ENCODE measurements around the genes TGM3 and PTPRA.

DNA sequence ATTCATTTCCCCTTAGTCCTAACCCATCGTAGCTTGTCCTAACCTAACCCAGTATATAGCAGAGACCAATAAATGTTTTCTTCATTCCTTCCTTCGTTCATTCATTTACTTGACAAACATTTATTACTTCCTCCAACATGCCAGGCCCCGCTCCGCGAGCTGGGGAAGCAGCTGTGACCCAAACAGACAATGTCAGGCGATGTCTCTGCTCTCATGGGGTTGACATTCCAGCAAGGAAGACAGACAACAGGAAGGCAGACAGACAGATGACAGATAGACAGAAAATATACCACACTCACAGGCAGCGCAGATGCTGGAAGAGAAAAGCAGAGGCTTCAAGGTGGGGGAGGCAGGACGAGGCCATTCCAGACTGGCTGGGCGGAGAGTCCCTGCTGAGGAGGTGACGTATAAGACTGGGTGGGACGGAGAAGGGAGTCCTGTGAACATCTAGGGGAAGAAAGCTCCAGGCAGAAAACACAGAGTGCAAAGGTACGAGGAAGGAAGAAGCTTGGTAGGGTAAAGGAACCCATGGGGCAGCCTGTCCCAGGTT lies 33.7 kb upstream of the SIRPA start:
- PRO-cap, result no peak

DNA sequence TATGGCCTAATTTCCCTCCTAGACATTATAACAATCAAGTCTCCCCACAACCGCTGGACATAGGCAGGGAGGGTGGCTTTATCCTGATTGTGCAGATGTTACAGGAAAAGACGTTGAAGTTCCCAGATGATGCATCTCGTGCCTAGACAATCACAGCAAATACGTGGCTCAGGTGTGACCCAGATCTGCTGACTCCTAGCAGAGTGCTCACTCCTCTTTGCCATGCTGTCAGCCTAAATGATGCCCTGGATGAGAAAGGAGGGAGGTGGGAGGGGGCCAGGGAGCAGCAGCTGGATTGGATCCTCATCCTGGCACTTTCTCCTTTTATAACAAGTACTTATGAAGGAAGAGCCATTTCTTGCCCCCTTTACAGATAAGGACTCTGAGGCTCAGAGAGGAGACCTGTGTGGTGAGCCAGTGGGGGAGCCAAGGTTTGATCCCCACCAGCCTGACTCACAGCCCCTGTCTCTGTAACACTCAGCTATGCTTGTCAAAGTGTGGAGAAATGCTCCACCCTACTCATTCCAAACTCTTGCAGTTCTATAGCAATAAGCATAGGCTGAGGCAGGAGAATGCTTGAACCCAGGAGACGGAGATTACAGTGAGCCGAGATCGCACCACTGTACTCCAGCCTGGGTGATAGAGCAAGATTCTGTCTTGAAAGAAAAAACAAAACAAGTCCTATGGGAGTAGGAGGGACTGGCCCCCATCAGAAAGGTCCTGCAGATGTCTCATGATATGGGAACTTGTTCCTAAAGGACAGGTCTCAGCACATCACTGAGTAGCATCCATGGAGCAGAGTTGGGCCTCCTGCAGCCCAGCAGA lies 21.9 kb downstream of the SIRPA start:
- PRO-cap, result no peak

DNA sequence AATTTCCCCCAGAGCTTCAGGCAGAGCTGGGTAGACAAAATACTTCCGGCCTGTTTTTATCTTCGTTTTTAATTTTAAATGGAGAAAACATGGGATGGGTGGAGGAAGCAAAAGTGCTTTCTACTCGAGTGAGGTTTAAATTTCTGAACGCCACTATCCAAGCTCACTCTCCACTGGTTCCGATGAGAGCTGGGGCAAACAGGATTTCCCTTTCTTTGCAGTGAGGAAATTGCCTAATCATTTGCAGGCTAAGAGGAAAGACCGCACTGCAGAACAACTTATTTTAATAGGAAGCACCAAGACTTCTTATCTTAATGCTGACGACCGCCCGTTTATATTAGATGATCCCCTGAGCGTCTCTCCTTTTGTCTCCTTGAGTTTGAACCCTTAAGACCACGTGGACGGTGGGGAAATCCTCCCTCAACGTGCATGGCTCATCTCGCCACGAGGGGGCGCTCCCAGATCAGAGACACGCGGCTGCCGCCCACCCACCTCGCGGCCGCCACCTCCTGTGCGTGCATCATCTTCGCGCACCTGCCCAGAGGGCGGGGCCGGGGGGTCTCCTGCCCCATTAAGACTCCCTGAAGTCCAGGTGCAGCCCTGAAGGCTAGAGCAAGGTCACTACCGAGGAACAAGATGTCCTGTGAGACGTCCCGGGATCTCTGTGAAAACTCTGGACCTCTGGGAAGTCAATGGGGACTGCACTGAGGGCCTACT lies 28.3 kb downstream of the PDYN start:
- PRO-cap, result no peak

DNA sequence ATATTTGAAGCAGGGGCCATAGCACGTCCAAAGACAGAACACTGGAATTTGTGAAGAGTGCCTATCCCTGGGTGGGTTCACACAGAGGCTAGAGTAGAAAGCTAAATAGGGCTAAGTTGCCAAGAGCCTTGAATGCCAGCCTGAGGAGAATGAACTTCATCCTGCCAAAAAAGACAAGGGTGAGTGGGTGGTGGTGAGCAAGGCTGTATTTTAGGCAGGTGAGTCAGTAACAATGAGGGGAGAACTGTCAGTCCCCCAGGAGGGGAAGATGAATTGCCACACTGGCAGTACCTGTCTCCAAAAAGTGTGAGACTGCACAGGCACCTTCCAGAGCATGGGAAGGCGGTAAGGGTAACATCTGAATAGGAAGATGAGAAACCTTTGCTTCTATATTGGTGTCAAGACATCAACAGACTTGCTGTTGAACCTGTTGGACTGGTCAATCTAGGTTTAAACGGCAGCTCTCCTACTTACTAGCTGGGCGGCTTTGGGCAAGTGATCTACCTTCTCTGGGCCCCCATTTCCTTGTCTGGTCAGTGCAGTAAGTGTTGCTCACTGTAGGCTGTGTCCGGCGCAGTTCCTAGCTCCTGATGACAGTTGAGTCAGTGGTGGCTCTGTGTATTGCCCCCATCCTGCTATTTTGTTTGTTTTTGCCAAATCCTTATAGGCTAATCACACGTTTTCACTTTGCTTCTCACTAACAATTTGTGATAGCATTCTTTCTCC lies 30.9 kb downstream of the STK35 start:
- PRO-cap, result no peak

GRCh38 chr20:2261235-2261451 lies 34.7 kb upstream of the TGM3 start:
- PRO-cap, result no peak

DNA sequence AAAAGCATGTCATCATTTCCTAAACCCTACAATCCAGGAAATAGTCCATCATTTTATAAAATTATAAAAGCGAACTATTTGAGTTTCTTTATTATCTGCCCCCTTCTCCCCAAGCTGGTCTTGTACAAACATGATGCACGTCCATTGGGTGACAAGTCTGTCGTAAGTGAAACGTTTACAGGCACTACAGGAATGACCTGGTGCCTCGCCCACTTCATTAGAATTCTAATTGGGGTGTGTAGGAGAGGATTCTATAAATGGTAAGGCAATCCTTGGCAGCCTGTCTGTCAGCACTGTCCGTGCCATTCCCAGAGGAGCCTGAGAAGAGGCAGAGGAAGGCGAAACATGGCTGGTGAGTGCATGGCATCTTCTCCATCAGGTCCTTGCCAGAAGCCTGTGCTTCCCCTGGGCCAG lies at the start of gene TGM3:
Gene TGM3 (plus strand): TSS at position 283 of the 414 bp plus-strand sequence.
- PRO-cap, result no peak

DNA sequence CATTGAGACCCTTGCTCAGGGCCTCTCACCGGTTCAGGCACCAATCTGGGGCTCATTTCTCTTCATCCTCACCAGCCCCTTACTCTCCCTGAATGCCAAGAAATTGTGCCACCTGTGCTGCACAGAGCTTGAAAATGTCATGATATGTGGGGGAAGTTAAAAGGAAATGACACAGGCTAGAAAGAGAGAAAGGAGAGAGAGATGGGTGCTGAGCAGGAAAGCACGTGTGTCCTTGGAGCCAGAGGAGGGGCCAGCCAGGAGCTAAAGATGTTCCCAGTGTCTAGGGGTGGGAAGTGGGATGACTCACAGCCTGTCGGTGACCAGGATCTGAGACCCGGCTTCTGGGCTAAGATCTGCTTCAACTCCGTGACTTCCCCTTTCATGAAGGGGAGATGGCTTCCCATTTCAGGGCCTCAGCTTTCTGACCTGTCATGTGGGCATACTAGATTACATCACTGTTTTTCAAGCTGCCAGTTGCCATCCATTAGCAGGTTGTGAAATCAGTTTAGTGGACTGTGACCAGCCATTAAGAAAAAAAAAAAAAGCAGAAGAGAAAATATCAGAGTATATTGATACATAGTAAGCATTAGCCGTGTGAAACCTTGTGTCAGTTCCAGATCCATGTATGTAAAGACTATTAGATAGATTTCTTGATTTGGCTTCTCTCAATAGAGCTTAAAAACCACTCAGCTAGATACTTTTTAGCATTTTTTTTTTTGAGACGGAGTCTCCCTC lies 5.4 kb downstream of the TGM3 start:
- PRO-cap, result no peak

DNA sequence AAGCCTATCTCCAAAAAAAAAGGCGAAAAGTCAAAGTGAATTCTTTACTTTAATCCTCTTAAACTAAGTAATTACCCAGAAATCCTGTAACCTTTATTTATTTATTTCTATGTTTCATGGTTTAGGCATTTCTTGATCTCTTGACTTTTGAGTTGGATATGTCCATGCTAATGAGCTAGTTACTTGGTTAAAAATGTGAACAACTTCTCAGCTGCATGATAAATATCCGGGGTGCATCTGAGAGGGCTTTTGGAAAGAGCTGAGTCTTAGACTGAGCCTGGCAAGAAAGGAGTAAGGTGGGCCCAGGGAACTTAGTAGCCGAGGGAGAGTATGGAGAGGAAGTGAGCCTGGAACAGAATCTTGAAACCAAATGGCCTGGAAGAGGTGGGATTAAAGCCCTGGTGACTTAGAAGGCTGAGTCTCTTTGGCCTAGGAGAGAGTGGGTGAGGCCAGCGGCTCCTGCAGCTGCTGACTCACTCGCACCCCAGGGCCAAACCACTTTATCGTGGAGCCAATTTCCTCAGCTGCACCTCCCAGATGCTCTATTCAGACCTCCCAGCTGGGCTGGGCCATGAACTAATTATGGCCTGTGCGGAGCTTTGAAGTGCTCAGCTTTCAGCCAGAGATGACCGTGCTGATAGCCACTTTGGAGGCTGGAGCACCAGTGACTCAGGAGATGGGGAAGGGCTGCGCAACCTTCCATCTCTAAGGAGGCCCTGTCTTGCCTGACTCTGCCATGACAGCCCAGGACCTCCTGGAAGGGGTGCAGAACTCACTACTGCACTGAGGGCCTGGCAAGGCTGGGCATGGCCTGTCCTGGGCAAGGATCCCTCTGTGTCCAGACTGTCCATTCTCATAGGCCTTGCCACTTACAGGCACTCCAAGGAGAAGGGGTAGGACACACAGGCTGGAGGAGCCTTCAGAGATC lies 19.2 kb downstream of the TGM3 start:
- PRO-cap, result no peak

GRCh38 chr20:2463304-2464469 lies 6.9 kb downstream of the SNRPB start:
- PRO-cap, result no peak

DNA sequence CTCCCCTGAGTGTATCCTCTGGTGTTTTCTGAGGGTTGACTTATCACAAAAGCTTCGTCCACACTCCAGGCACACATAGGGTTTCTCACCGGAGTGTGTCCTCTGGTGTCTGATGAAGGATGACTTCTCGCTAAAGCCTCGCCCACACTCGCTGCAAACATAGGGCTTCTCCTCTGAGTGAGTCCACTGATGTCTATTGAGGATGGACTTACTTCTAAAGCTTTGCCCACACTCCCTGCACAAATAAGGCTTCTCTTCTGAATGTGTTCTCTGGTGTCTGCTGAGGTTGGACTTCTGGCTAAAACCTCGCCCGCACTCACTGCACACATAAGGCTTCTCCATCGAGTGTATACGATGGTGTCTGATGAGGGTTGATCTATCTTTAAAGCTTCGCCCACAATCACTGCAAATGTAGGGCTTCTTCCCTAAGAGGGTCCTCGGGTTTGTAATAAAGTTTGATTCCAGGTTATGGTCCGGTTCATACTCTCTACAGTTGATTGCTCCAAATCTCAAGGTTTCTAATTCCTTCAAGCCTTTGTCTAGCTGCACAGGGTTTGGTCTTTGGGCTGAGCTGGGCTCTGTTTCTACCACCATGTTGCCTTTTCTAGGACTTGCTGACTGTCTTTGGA lies 13.3 kb upstream of the SNRPB start:
- PRO-cap, result no peak

DNA sequence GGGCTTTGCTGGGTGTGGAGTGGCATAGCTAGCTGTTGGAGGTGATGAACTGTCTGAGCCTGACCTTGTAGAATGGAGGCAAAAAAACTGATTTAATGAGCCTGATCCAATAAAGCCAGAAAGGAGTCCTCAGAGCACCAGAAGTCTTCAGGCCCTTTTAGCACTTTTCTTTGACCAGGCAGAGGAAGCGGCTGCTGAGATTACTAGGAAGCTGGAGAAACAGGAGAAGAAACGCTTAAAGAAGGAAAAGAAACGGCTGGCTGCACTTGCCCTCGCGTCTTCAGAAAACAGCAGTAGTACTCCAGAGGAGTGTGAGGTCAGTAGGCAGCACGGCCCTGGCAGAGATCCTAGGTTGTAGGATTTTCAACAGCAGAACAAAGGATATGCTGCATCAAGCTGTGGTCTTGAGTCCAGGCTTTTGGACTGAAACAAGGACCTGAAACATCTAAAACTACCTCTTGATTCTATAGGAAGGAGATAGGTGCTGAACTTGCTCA lies 4.5 kb downstream of the NOP56 start:
- PRO-cap, result no peak

DNA sequence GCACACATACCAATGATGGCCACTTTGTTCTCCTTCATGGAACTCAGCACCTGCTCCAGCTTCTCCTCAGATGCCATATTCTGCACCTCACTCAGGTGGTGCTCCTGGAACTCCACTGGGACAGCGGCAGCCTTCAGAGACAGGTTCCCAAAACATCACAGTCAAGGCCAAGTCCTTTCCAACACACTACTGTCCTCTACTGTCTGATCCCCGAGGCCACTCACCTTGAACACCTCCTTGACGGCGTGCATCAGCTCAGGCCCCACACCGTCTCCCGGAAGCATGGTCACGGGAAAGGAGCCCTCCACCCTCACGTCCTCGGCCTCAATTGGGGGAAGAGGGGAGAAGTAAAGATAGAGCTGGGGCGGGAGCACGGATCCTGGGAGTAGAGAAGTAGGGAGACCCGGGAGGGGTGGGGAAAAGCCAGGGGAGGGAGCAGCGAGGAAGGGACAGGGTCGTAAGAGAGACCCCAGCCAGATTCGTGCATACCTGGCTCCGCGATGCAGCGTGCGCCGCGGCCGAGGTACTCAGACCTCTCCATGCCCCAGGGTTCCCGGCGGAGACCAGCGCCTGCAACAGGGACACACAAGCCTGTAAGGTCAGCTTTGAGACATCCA lies 472 bp downstream of the IDH3B start:
- PRO-cap, result no peak

DNA sequence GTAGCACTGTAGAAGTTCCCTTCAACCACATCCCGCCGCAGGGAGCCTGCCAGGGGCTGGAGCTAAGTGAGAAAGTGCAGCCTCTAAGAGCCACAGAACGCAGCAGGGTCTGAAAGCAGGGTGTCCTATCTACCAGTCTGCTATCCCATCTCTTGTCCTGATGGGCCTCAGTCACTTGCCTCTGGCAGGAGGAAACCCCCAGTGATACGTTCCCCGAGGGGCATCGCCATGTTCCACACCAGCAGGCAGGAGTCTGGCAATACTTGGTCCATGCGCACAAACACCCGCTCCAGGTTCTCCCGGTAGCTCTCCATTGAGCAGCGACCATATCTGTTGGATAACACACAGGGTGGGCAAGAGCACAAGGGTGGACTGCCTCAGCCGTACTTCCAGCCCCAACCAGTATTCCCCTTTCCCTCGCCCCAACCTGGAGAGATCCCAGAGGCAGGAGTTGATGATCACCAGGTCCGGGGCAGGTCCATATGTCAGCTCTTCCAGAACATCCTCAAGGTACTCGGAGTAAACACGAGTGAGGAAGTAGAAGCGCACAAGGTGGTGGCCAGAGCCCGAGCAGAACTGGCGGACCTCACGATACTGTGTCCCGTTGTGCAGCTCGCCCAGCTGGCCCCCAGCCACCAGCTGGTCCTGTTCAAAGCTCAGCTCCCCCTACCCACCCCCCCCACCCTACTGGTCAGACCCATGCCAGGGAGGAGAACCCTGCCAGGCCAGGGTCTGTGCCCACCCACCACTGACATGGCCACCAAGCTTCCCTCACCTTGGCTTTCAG lies 1.8 kb downstream of the PCED1A start:
- PRO-cap, result no peak

- PRO-cap, result no peak
Measured at GRCh38 chr20:2872145-2873233, 792 bp upstream of the PTPRA start.

DNA sequence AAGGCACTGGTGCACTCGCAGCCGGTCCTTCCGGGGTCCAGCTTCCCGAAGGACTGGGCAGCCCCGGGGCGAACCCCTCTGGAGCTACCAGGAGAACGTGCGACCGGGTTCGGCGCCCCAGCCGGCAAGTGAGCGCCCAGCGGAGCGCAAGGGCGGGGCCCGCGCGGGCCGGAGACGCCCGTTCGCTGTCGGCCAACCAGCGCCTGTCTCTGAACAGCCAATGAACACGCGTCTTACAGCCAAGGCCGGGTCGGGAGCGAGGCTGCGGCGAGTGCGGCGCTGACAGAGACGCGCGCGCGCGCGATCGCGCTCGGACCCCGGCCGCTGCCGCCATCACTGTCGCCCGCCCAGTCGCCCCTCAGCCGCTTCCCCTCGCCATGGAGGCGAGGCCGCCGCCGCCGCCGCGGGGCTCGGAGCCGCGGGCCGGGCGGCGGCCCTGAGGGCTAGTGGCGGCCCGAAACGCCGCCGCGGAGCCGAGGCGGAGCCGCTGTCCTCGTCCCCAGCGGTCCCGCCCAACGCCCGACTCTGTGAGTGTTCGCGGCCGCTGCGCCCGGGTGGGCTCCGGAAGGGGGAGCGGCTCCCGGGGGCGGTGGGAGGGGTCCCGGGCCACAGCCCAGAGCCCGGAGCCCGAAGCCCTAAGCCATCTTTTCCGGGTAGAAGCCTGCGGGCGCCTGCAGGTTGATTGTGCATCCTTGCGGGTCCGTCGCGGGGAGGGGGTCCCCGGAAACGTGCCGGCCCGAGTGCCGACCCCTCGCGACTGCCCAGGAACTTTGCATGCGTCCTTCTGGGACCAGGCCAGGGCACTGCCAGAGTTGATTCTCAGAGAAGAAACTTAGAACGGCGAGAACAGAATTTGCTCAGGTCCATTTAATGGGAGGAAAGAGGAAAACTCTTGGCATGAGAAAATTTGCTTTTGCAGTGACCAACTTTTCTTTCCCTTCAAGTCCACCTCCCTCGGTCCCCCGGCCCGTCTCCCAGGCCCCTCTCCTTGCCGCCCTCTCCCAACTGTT lies at the start of gene PTPRA:
Gene PTPRA (plus strand): TSS at position 248 of the 1,010 bp plus-strand sequence.
- PRO-cap, result bidirectional peak, plus-strand start at position 270 of the sequence, minus-strand start at position 130 of the sequence; bidirectional peak, plus-strand start at position 643 of the sequence, minus-strand start at position 527 of the sequence

DNA sequence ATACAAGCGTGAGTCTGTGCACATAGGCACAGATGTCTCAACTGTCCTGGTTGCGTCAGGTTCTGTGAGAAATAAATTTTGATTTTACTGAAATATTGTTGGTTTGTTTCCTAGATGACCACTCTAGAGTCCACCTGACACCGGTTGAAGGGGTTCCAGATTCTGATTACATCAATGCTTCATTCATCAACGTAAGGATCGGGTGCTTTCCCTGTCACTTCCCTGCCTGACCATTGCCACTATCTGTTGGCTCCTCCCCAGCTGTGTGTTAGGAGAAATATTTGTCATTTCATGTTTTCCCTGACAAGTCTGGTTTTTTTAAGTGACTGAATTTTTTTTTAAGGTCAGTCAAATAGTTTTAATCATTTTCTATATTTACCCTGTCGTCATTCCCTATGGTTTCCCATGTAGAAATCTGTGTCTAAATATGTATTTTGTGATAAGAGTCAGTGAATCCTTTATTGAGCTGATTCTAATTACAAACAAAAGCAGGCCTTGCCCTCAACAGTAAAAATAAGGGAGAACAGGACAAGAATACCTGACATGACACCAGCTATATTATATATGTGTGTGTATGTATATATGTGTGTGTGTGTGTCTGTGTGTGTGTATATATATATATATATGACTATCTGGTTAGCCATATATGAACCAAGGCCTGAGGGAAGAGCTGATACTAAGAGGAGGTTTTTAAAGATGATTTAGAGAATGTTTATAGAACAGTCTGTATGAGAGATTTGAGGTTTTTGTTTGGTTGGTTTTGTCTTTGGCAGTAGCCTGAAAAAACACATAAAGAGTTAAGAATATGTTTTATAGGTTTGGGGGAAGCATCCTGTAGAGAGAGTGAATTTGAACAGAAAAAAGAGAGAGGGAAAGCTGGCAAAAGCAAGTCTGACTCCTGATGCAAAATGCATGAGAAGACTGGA lies 35.9 kb upstream of the GNRH2 start:
- PRO-cap, result no peak

GRCh38 chr20:3203696-3204283 lies 692 bp downstream of the DDRGK1 start:
- PRO-cap, result no peak

DNA sequence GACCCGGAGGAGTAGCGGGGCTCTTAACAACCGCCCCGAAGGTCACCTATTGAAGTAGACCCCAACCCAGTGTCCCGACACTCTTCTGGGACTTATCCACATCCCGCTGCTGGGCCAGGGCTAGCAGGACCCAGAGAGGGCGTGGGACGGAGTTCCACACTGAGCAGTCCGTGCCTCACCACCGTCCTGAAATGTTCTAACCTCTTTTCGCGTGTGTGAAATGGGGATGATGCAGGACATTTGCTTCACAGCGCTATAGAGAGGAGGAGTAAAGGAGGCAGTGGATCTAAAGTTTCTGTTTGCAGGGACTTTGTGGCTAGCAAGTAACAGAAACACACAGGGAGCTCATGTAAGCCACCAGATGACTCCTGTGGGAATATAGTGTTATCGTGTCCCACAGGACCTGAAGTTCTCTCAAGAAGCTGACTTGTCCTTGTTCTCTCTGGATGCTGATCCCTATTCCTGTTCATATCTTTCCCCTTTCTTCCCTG lies 626 bp downstream of the ITPA start:
- PRO-cap, result no peak

DNA sequence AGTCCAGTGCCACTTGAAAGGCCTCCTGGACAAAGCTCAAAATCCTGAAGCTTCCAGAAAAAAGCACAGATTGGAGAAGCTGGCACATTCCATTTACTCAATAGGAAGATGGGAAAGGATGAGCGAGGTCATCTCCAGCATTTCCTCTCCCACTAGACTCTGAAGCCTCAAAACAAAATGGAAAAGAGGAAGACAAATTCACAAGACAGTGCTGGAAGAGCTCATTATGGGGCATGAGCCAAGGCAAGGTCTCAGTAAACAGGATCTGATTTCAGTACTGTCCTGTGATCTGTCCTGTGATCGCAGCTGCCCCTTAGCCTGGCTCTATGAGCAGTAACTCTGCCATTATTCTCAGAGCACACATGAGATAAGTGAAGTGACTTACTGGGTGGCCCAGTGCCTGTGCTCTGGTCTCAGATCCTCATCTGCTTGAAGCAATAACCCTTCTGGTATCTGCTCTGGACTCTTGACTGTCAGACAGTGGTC lies 68.1 kb upstream of the SLC4A11 start:
- PRO-cap, result no peak

DNA sequence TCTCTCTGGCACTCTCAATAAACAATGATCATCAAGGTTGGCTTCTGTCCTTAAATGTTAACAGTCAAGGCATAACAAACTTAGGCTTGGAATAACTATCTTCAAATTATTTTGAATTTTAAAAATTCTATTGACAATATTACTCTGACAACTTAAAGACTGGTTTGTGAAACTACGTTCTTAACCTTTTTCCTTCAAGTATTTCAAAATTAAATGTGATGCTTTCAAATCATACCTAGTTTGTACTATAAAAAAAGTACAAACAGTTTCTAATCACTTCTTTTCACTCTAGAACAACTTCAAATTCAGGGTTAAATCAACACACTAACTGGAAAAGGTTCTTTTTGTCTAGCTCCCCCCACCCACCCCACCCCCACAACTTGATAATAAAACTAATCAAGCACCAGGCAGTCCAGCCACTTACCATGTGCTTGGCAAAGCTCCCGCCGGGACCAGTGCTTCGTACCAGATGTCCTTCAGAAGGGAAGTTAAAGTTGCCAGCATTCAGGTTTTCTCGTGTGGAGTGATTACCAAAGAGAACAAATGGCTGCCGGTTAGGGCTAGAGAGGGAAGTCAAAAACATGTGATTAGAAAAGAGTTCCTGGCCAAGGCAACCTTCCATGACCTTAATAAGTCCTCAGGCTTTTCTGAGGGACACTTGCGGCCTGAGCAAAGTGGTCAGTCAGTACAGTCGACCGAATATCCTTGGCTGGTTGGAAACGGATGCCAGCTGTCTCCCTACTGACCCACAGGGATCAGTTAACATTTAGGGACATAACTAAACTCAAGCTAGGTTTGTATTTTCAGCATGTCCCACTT lies 67.2 kb downstream of the DNAAF9 start:
- PRO-cap, result no peak